Karpas-422 (cell line): ENCODE data around the genes TAFA3 and LRIG2.

DNA sequence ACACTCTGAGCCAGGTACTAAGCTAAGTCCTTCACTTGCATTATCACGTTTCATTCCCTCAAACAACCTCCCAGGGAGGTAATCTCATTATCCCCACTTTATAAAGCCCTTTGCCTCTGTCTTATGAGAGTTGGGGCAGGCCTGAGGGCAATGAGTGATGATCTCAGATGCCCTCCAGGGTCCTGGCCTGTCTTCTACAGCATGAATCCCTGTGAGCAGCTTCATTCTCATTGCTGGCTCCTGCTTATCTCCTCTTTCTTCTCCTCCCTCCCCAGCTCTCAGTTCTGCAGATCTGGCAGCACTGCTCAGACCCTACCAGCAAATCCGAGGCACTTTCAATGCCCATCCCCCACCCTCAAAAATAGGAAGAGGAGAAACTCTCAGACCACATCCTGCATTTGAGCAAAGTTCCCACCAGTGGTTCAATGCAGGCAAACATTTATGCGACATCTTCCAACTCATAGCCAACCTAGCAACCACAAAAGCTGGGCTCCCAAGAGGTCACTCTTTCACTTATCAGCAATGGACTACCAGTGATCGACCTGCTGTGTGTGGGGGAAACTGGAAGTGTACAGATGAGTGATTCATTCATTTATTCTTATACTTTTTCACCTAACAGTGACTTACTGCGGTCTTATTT, 5.9 kb upstream of the CHI3L2 start:
- PRO-cap, result bidirectional peak, plus-strand start at position 543 of the sequence, minus-strand start at position 294 of the sequence
- RAMPAGE, long total RNA, result no peak

DNA sequence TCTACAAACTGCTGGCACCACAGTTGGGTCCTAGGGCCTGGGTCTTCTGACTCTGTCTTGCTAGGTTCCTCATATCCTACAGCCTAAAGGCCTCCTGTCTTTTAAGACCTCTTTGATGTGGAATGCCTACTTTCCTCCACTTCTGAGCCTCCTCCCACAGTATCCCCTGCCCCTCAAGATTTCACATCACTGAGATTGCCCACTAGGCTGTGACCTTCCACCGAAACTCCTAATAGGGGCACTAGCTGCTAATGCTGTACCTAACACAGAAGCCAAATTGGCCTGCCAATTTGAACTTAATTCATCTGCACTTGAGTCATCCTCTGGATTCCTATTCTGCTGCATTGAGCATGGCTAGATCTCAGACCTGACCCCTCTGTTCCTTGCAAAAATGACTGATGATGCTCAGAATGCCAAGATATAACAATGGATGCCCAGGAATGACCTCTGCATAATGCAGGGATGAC, 2.2 kb upstream of the OVGP1 start:
- PRO-cap, result no peak
- RAMPAGE, long total RNA, result no peak

GRCh38 chr1:111440634-111441271, 8.3 kb downstream of the WDR77 start:
- PRO-cap, result no peak
- RAMPAGE, long total RNA, result no peak

DNA sequence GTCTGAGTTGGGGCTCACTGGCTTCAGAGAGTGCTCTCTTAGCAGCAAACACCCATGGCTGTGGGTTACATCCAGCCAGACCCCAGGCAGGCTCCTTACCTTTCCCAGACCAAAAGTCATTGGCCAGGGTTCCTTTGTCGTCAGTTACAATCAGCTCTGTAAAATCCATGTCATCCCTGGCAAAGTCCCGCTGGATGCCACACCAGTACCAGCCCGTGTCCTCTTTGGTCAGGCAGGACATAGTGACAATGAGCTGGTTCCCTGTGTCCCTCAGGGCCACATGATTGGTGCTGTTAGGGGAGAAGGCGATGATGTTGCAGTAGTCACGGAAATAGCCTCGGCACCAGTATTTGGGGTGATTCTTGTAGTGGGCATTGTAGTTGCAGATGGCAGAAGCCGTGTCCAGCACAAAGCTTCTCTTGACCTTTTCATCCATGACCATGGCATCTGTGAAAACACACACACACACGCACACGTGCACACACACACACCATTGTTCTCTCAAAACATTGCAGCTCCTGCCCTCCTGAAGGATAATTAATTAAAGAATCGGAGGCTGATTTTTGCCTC, 14.8 kb downstream of the ADORA3 start:
- PRO-cap, result no peak
- RAMPAGE, long total RNA, result no peak

DNA sequence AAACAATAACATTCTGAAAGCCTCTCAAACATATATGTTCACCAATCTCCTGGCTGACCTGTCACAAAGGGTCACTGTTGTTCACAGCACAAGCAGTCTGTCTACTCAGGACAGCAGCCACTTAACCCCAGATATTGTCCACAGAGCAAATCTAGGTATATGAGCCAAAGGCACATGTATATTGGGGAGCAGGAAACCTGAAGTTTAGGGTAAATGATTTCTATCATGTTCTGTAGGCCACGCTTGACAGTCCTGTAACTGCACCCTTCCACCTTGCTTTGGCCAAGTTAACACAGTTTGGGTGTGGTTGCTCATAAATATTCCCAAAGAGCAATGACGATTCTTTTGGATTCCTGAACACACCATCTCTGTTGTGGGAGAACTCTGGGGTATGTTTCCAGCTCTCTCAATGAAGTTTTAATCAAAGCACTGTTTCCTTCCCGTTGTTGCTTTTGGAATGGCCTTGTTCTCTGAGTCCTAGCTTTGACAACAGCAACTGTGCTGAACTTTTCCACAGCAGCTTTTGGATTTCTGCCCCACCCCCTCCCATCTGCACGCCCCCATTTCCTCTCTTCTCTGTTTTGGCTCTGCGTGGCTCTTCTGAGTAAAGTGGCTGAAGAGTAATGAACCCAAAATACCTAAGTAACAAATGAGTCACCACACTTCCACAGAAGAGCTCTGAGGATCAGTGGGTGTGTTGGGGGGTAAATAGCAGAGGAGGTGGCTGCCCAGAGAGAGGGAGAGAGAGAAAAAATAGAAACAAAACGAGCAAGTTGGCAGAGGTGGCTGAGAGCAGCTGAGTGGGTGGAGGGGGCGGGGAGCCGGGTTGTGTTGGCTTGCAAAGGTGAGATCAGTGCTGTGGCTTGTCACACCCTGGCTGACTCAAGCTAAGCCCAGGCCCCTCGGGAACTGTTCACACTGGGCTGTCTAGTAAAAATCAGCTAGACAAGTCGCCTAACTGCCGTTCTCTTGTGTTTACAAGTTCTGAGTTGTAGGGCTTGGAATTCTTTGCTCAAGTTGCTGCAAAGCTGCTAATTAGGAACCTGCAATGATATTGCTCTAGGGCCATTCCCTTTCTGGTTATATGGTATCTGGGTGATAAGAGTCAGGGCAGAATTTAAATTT, 27.0 kb upstream of the RAP1A start:
- PRO-cap, result no peak
- RAMPAGE, long total RNA, result no peak

- PRO-cap, result no peak
- RAMPAGE, long total RNA, result no peak
These were observed 15.7 kb downstream of the INKA2 start for GRCh38 chr1:111723205-111724112.

- PRO-cap, result no peak
- RAMPAGE, long total RNA, result no peak
These were observed 466 bp downstream of the KCND3 start for GRCh38 chr1:111988812-111989592.

- PRO-cap, result no peak
- RAMPAGE, long total RNA, result no peak
These were observed 31.1 kb upstream of the KCND3 start for GRCh38 chr1:112020578-112020943.

DNA sequence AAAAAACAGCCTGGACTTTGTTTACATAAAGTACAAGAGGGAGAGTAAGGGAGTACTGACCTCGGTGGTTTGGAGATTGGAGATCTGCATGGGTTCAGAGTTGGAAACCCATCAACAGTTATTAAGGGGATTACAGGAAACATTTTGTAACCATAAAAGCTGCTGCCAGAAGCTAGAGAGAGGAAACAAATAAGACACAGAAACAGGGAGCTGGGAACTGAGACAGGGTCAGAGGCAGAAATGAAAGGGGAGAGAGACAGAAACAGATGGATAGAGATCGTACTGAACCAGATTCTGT, 131.4 kb upstream of the CTTNBP2NL start:
- PRO-cap, result no peak
- RAMPAGE, long total RNA, result no peak

DNA sequence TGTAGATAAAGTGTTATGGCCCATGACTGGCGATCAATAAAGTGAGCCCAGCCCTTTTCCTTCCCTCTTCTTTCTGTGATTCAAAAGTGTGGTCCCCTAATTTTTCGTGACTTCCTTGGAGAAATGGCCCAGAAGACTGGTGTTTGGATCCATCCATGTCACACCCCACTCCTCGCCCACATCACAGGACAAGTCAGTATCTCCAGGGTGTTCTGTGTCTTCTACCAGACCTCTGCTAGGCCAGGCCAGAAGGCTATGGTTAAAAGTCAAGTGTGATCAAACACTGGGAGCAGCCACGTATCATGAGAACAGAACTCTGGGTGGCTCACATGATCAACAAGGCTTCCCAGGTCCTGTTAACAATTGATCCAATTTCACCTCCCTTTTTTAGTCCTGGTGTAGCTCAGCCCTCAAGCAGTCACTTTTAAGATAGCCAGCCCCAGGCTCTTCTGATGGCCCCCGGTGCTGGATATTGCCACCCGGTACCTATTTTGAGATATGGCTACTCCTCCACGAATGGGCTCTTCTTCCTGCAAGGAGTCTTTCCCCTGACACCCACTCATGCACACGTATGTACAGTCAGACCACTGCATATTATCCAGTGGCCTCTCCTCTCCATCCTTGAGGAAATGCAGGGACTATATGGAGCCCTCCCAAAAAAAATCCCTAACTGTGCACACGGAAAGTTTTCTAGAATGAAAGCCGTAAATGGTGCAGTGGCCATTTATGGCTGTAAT, 62.0 kb upstream of the CTTNBP2NL start:
- PRO-cap, result no peak
- RAMPAGE, long total RNA, result no peak

GRCh38 chr1:112520270-112520821, 11.6 kb downstream of the WNT2B start:
- PRO-cap, result no peak
- RAMPAGE, long total RNA, result no peak

GRCh38 chr1:112650756-112651569, 23.5 kb upstream of the MOV10 start:
- PRO-cap, result no peak
- RAMPAGE, long total RNA, result no peak

DNA sequence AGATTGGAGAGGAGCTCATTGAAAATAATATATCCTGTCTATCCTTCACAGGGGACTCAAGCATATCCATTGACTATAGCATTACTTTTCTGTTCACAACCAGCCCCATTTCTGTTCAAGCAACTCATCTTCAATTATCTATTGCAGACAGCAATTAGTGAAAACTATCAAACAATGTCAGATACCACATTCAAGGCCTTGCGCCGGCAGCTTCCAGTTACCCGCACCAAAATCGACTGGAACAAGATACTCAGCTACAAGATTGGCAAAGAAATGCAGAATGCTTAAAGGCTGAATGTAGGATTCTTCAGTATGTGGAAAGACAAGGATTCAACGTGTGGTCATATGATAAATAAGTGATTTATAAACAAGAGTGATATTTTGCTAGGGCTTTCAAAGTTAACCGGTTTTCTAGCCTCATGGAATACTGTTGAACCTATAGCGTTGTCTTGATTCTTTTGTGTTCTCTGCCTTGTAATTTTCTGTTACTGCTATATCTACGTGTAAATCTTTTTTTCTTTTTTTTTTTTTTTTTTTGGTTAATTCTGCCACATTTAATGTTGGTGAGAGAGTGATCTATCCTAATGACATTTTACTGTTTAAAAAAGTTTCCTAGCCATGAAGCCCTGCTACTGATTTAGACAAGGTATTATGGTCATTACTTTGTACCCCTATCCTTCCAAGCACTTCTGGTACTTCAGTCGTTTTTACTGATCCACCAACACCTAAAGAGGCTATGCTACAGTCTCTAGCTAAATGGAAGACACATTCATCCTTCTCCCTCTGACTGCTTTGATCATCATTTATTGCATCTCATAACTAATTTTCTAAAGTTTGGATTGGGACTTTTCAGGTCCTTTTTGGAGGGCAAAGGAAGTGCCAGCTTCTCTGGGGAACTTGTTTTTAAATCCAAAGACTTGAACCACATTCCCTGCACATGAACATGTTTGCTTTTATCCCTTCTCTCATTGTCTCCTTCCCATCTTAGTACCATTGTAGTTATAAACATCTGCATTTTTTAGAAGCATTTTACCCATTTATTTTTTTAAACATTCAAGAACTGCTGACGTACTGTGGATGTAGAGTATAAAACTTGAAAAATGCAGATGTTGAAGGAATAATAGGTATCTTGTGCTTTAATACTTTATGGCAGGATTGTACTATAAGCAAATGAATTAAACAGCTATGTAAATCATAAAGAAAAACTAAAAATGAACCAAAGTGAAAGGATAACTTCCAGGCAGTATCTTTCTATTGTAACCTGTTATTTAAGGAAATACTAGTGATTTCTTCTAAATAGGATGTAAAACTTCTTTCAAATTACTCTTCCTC, 4.1 kb upstream of the MOV10 start:
- PRO-cap, result no peak
- RAMPAGE, long total RNA, result no peak

DNA sequence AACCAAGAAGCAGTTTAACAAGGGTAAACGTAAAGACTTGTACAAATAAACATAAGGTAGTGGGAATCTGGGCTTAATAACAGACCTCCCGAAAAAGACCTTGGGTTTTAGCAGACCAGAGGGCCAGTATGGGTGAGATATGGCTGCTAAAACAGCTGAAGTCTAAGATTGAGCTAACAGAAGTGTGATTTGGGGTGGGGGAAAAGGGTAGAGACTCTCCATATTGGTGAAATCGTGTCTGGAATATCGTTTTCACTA, 1.3 kb downstream of the MOV10 start:
- PRO-cap, result no peak
- RAMPAGE, long total RNA, result no peak

DNA sequence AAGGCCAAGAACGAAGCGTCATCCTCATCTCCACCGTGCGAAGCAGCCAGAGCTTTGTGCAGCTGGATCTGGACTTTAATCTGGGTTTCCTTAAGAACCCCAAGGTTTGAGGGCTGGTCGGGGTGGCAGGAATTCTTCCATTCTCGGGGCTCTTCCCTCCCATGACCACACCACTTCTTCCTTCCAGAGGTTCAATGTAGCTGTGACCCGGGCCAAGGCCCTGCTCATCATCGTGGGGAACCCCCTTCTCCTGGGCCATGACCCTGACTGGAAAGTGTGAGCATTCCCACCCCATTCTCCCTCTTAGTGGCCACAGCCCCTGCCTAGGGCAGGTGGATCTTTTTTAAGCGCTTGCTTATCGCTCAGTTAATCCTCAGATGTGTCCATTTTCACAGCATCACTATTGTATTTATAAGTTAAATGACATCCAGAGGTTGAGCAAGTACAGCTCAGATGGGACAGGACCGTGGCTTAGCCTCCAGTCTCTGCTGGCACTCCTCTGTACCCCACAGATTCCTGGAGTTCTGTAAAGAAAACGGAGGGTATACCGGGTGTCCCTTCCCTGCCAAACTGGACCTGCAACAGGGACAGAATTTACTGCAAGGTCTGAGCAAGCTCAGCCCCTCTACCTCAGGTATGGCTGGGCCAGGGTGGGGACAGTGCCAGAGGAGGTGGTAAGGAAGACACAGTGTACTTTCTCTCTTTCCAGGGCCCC, 7.1 kb downstream of the RHOC start:
- PRO-cap, result no peak
- RAMPAGE, long total RNA, result no peak

GRCh38 chr1:112718510-112719155, at the start of gene TAFA3:
Gene TAFA3 (plus strand): TSS chr1:112718905.
- PRO-cap, result no peak
- RAMPAGE, long total RNA, result no peak

GRCh38 chr1:112912730-112913302, 43.2 kb downstream of the SLC16A1 start:
- PRO-cap, result no peak
- RAMPAGE, long total RNA, result no peak

GRCh38 chr1:113072937-113073801, at the start of gene LRIG2:
Gene LRIG2 (plus strand): TSS chr1:113073198.
- PRO-cap, result bidirectional peak, plus-strand start at chr1:113073178, minus-strand start at chr1:113073113
- RAMPAGE, long total RNA, result no peak

- PRO-cap, result no peak
- RAMPAGE, long total RNA, result no peak
These were observed 41.6 kb downstream of the LRIG2 start for GRCh38 chr1:113114419-113115253.

GRCh38 chr1:113197609-113198302, 124.8 kb downstream of the LRIG2 start:
- PRO-cap, result no peak
- RAMPAGE, long total RNA, result no peak